Umbilical cord (tissue), 2 donors: ENCODE results near the gene TRPC4.

- RAMPAGE, long total RNA, result no peak
Observed at GRCh38 chr13:33248543-33249084, 36.9 kb downstream of the STARD13 start.

- RAMPAGE, long total RNA, result no peak
Observed at GRCh38 chr13:33509315-33510543, 224.2 kb upstream of the STARD13 start.

GRCh38 chr13:33644558-33644951 lies 173.4 kb upstream of the RFC3 start:
- RAMPAGE, long total RNA, result no peak

DNA sequence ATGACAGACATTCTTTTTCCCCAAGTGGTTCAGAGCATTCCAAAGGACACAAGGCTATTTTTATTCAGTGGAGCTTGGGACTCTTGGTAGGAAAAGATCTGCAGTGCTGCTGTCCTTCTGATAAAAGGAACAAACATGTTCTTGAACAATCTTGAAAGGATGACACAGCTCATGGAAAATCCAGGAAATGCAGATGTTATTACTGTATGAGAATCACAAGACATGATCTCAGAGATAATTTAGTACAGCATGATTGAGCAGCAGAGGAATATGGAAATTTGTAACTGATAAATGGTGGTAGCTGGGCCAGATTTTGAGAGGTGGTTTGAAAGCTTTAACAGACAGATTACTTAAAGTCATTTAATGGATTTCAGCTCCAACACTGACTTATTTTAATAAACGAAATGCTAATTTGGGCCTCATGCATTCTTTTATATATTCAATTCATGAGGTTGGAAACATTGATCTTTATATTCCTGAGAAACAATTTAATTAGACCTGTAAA lies 96.1 kb upstream of the RFC3 start:
- RAMPAGE, long total RNA, result no peak

DNA sequence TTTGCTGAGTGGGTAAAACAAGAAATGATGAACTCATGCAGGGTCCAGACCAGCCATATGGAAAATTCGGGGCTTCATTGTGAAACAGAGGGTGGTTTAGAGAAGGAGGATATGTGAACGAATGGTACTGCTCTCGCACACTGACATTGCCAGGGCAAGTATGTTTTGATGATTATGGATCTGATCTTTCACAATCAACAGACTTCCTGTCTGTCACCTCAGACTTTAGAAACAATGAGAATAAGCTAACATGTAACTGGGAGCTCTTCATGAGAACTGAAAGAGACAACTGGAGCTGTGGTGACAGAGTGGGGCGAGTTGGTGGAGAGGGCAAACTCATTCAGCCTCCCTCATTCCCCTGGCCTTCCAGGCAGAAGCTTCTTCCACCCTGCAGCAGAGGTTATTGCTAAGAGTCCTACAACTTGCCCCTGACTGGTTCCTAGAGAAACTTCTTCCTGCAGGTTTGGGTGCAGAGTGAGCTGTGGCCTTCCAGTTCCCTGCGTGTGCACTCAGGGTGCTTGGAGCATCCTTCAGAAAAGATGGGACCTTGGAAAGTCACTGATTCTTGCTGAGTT lies 73.9 kb upstream of the RFC3 start:
- RAMPAGE, long total RNA, result no peak

DNA sequence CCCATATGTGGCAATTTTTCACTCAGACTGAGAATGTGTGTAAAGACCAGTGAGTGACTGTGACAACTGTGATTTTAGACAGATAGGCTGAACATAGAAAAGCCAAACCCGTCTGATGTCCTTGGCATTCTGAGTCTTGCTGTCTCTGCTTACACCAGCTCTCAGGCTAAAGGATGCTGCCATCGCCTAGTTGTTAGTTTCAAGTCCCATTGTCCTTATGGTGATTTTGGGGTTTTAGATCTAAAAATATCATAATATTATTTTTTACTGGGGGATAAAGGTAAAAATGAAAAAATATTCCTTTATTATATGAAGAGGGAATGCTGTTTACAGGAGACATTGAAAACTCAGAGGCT lies 492.7 kb downstream of the RFC3 start:
- RAMPAGE, long total RNA, result no peak

GRCh38 chr13:35840866-35841752 lies 290.1 kb downstream of the DCLK1 start:
- RAMPAGE, long total RNA, result no peak

DNA sequence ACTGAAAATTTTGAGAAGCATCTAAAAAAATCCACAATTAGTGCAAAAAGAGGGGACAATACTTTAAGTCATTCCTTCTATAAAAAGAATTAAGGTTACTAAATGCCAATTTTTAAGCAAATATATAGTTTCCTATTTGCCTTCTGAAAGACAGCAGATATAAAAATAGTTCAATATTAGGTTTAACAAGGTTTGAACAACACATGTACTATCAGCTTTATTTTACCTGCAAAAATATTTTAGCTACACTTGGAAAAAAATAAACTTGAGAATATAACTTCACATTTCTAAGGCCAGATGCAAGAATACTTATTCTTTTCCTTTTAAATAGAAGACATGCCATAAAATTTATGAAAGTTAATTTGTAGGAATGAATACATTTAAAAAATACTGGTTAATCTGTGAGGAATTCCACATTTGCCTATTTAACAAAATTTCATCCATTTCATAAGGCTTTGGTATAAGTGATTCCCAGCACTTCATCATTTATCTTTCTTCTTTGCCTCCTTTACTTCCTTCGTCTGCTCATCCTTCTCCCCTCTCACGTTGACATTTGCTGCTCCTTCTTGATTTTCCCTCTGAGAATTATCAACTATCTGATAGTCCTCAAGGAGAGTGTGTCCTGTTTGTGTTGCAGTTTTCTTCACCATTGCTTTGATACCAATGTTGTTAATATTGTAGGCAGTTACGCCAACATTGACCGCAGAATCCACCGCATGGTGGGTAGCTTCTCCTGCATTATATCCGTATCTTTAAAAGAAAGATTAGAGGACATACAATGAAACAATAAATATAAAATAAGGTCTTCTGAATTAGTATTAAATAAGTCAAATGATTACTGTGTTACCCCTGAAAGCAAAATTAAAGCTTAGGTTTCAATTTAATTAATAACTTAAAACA lies 6.5 kb upstream of the CCDC169 start:
- RAMPAGE, long total RNA, result no peak

- RAMPAGE, long total RNA, result no peak
Observed at GRCh38 chr13:36680587-36681467, 7.0 kb downstream of the SERTM1 start.

DNA sequence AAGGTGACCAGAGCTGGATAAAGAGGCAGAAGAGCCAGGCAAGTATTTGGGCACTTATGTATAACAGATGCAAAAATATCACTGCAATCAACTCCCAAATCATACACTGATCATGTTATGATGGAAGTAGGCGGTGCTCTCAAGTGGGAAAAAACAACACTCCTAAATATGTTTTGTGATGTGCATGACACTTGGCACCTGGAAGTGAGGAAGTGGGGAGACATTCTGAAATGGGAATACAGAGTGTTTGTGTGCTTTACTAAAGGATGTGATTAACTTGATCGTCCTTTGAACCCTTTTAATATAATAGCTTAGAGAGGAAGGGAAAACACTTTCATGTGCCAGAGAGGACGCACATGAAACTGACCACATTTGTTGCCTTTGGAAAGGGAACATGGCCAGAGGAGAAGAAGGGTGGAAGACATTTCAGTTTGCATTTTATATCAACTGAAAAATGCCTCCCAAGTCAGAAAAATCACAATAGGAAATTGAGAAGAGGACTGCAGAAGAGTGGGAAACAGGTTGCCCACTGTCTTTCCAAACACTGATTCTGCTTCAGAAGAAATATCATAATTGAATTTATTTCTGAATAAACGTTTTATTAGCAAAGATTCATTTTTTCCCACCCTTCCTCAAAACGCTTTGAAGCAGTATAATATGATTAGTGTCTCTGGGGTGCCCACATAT lies 31.3 kb downstream of the SMAD9 start:
- RAMPAGE, long total RNA, result no peak

DNA sequence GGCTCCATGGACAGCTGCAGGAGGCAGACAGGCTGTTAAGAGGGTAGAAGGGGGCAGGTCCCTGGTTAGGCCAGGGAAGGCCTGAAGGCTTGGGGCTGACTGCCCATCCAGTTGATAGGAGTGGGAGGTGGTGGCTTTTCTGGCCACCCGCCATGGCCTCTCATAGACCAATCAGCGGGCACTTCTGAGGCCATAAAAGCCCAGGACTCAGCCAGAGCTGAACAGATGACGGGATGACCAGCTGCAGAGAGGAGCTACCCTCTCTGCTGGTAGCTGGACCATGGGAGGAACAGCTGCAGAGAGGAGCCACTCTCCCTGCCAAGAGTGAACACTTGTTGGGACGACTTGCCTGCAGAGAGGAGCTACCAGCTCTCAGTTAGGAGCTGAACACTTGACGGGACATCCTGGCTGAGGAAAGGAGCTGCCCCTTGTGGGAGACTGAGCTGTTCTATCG lies 10.8 kb upstream of the SUPT20H start:
- RAMPAGE, long total RNA, result no peak

DNA sequence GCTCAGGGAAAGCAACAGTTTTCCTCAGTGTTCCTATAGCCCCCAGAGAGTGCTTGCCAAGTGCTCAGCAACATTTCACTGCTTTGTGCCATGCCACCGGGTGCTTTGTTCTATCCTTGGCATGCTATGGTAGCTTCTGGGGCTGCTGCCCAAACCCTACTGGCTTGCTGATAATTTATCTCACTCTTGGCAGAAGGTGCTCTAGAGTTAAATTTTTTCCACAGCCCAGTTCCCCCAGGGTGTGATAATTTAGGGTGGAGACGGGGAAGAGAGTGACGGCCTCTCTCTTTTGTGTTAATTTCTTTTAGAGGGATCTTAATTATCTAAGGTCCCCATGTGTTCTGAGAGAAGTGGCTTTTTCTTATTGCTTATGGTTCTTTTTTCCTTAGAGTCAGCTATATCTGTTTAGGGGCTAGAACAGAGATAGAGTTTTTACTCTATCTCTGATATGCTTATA lies 12.6 kb upstream of the CSNK1A1L start:
- RAMPAGE, long total RNA, result no peak

GRCh38 chr13:37127705-37128364 lies 22.4 kb upstream of the CSNK1A1L start:
- RAMPAGE, long total RNA, result no peak

GRCh38 chr13:37869642-37870862 lies at the start of gene TRPC4:
TRPC4 (minus strand) TSS chr13:37869772.
- RAMPAGE, long total RNA, result no peak

GRCh38 chr13:39586904-39587674 lies 15.9 kb downstream of the LHFPL6 start:
- RAMPAGE, long total RNA, result no peak

- RAMPAGE, long total RNA, result no peak
Observed at GRCh38 chr13:39900231-39900865, 244.9 kb downstream of the COG6 start.

GRCh38 chr13:40109227-40109873 lies 453.9 kb downstream of the COG6 start:
- RAMPAGE, long total RNA, result no peak

GRCh38 chr13:40187103-40187941 lies 479.1 kb downstream of the FOXO1 start:
- RAMPAGE, long total RNA, result no peak

- RAMPAGE, long total RNA, result no peak
Observed at GRCh38 chr13:40235001-40235660, 431.3 kb downstream of the FOXO1 start.

DNA sequence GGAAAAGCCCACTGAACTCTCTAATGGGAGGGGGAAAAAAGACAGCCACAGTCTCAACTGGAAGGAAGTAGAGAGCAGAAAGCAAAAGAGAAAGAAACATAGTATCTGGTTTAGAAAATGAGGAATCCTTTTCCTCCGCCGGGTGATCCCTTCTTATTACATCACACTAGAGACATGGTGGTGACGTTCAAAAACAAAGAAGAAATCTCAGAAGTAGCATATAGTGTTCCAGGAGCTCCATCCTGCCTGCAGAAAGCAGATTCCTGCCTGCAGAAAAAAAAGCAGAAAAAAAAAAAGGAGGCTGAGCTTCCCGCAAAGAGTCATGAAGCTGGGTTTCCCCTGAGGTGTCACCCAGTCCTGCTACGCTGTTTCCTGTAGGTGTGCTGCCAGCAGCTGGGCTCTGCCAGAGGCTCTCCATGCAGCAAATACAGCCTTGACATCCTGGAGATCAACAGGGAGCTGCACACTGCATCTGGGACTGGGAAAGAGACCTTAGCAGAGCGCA lies 351.1 kb downstream of the FOXO1 start:
- RAMPAGE, long total RNA, result no peak